Colon Carcinoma Metastatic in the Brain (tissue), 2 donors: ENCODE measurements around a stretch of chr1.

DNA sequence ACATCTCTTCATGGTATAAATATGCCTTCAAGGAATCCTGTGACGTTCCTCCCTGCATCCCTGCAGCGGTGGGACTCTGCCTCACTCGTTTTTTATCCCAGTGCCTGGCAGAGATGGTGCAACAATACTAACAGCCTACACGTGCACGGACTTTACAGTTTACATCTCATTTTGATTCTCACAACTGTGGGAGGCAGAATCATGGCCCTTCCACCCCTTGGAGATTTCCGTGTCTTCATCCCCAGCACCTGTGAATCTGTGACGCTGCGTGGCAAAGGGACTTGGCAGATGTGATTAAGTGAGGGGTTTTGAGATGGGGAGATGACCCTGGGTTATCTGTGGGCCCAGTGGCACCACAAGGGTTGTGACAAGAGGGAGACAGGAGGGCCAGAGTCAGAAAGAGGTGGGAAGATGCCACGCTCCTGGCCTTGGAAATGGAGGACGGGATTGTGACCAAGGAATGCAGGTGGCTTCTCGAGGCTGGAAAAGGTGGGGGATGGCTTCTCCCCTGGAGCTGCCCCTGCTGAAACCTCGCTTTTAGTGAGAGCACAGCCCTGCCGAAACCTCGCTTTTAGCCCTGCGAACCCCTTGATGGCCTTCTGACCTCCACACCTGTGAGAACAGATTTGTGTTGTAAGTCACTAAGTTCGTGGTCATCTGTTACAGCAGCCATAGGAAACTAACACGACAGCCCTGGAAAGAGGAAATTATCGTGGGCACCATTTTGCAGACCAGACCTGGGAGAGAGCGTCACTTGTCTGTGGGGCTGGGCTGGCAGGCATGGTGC lies 53.8 kb downstream of the ARHGEF10L start:
- PRO-cap, 2 experiments: no peak in any of the 2 experiments

DNA sequence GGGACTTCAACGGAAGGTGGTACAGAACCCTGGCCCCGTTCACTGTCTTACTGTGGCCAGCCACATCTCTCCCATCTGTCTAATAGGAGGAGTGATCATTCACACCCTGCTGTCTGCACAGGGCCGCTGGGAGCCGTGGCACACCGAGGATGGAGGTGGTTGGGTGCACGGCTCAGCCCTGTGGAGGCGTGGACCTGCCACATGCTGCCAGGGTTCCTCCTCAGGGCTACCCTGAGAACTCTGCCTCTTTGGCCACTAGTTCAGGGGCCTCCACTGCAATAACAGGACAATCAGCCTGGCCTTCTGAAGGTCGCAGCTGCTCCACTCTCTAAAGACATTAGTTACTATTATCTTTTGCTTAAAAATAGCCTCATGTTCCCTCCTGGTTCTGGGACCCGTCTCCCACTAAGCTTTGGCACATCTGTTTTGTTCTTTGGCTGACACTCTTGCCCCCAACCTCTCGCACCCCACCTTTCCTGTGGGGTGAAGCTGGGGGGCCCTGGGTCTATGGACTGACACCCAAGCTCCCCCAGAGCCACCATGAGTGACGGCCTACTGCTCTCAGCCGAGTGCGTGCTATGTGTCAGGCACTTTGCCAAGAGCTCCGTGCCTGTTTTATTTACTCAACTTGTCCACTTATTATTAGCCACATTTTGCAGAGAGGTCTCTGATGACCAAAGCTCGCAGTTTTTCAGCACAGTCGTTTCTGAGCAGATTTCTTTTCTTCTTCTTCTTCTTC lies 66.2 kb downstream of the ARHGEF10L start:
- PRO-cap, 2 experiments: no peak in any of the 2 experiments

- PRO-cap, 2 experiments: no peak in any of the 2 experiments
Observed at GRCh38 chr1:17672709-17673101, 82.4 kb upstream of the ACTL8 start.

- PRO-cap, 2 experiments: no peak in any of the 2 experiments
Observed at GRCh38 chr1:17759195-17759621, 4.1 kb downstream of the ACTL8 start.

DNA sequence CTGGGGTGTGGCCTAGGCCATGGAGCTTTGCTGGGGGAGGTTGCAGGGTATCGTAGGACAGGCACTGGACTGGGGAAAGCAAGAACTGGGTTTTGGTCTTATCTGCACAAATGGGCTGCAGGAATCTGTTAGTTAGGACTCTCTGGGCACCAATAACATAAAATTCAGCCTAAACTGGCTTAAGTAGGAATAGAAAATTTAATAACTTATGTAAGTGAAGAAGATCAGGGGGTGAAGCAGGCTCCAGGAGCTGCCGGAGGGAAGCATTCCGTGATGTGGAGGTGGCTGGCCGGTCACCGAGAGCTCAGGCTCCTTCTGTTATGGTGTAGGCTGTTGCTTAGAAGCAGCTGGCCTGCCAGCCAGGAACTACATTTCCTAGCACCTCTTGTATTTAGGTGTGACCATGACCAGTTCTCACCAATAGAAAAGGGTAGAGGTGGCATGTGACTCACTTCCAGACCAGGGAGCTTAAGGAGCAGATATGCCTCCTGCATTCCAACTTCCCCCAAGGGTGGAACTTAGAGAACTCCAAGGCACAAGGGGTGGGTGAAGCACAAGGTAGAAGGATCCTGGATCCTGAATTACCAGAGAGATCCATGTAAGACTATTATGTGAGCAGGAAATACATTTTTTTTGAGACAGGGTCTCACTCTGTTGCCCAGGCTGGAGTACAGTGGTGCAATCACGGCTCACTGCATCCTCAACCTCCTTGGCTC lies 120.7 kb downstream of the ACTL8 start:
- PRO-cap, 2 experiments: no peak in any of the 2 experiments

- PRO-cap, 2 experiments: no peak in any of the 2 experiments
Observed at GRCh38 chr1:18948428-18949042, 7.9 kb downstream of the IFFO2 start.

DNA sequence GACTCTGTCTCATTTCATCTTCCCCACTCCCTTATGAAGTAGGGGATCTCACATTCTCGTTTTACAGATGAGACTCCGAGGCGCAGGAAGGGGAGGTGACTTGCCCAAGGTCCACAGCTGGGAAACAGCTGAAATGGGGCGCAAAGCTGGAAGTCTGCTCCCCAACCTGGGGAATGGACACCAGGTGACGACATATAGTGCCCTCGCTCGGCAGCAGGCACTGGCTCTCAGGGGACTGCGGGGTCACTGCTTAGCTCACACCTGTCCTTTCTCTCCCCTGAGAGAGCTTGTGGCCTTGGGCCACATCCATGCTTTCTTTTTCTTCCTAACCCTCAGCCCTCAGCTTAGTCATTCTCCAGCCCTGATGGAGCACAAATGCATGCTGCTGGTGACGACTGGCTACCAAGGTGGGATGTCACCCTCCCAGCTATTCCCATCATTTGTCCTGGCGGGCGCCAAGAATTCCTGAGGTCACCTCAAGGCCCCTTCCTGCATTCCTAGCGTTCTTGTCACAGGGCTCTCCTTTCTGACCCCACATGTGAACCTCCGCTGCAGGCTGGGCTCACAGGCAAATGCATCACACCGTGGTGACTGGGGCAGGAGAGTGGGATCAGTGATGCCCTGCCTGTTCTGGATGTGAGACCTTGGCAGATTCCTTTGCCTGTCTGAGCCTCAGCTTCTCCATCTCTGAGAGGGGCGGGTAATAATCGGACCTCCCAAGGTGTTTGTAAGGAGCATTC lies 53.3 kb upstream of the IFFO2 start:
- PRO-cap, 2 experiments: no peak in any of the 2 experiments

GRCh38 chr1:19074845-19075968 lies 118.7 kb upstream of the IFFO2 start:
- PRO-cap, 2 experiments: no peak in any of the 2 experiments

GRCh38 chr1:19095533-19095939 lies 114.5 kb downstream of the UBR4 start:
- PRO-cap, 2 experiments: no peak in any of the 2 experiments

DNA sequence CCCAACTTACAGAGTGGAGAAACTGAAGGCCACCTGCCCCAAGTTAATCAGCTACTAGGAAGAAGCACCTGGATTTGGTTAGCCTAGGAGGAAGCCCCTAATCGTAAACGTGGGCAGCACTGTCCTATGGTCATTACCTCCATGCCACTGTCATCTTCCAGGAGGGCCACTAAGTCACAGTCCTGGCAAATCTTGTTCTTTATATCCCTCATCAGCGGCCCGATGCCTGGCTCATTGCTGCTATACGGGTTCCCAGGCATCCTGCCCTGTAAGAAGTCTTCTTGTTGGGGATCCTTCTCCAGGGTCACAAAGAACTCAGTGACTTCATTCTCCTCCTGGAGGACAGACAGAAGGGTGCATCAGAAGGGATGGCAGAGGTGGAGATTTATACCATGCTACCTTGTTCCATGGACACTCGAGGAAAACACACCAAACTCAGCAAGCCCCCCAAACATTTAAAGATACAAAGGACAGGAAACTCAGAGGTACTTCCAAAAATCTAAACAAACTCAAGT lies 109.8 kb downstream of the UBR4 start:
- PRO-cap, 2 experiments: no peak in any of the 2 experiments

DNA sequence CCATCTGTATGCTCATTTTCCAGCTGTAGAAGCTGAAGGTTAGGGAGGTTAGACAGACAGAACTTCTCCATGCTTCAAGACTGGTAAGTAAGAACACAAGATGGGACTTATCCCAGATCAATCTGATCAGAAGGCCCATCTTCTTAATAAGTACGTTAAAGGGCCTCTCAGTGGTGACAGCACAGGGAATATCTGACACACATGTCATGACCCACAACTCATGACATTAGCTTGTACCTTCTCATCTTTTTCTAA lies 84.2 kb downstream of the UBR4 start:
- PRO-cap, 2 experiments: no peak in any of the 2 experiments

GRCh38 chr1:19156672-19157031 lies 53.4 kb downstream of the UBR4 start:
- PRO-cap, 2 experiments: no peak in any of the 2 experiments

- PRO-cap, 2 experiments: no peak in any of the 2 experiments
Observed at GRCh38 chr1:19204544-19204894, 5.5 kb downstream of the UBR4 start.

DNA sequence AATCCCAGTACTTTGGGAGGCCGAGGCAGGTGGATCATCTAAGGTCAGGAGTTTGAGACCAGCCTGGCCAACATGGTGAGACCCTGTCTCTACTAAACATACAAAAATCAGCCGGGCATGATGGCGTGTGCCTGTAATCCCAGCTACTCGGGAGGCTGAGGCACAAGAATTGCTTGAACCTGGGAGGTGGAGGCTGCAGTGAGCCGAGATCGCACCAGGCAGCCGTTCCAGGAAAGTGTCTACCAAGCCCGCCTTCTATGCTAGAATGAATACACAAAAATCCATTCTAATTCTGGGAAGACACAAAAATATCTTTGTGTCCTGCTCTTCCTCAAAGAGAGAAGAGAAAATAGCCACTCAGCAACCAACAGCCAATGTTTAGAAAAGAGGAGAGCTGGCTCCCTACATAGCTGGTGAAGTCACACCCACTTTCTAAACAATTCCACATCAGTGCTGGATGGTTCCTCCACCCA lies 19.3 kb downstream of the EMC1 start:
- PRO-cap, 2 experiments: no peak in any of the 2 experiments

DNA sequence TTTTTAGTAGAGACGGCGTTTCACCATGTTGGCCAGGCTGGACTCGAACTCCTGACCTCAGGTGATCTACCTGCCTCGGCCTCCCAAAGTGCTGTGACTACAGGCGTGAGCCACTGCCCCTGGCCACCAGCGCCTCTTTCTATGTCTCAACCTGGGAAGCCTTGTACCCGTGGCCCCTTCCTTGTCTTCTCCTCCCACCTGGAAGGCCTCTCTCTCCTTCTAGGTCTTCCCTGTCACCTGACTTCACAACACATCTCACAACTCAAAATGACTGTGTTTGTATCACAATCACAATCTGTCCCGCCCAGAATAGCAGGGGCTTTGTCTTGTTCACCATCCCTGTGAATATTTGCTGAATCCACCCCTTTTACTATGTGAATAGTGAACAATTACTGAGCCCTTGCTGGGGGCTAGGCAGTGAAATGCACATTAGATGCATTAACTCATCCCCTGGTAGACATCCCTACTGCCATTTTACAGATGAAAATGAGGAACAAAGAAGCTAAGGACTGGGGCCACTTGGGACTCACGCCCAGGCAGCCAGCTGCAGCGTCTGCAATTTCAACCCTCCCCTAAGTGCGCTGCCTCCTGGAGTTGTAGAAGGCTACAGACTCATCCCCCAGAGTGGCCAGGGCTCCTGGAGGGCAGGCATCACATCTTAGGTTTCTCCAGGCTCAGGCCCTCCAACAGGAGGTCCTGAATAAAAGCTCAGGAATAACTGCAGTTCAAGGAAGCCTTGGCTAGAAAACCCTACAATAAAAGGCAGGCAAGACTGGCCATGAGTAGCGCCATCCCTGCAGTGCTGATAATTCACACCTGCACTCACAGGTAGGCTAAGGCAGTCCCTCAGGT lies 31.7 kb downstream of the CAPZB start:
- PRO-cap, 2 experiments: no peak in any of the 2 experiments

- PRO-cap, 2 experiments: no peak in any of the 2 experiments
Observed at GRCh38 chr1:19604722-19605488, 8.1 kb downstream of the MICOS10 start.

DNA sequence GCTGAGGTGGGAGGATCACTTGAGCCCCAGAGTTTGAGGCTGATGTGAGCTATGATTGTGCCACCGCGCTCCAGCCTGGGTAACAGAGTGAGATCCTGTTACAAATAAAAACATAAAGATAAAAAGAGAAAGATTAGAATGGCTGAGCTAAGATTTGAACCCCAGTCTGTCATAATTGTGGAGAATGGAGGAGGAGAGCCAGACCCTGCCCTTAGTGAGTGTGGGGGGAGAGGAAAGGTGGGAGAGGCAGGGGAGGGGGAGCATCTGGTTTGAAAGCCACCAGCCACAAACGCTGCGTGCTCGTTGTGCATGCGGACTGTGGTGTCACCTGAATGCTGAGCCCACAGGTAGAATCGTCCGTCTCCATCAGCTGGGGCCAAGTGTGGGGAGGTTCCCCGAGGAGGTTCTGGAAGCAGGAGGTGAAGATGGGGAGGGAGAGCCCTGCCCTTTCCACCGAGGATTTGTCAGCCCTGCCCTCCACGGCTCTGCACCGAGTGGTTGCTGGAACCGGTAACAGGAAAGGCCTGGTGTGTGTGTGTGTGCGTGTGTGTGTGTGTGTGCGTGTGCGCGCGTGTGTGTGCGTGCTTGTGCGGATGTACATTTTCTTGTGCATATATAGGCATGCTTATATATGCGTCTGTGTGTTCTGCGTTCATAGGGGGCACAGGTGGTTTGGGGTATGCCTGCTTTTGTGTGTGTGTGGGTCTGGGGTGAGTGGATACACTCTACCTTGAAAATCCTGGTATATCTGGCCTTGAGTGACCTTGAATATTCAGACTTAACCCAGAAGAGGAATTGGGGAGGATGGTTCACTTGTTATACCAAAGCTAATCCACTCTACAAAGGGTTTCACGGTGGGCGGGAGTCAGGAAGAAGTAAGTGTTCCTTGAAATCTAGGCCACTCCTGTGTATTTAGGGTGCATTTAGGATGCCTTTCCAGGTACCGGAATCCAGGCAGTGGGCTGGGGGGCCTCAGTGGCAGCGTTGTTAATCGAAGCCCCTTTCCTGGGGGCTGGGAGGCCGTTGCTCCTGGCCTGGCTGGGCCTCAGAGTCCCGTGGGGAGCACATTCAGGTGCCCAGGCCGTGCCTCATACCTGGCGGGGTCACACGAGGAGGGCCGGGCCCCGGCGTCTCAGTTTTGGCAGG lies 3.6 kb downstream of the NBL1 start:
- PRO-cap, 2 experiments: no peak in any of the 2 experiments

- PRO-cap, 2 experiments: no peak in any of the 2 experiments
Observed at GRCh38 chr1:19658837-19659307, 5.8 kb upstream of the HTR6 start.

- PRO-cap, 2 experiments: no peak in any of the 2 experiments
Observed at GRCh38 chr1:19750357-19751014, 49.2 kb downstream of the TMCO4 start.

GRCh38 chr1:19759368-19760177 lies 40.1 kb downstream of the TMCO4 start:
- PRO-cap, 2 experiments: no peak in any of the 2 experiments